Lower leg skin (tissue), 2 donors: ENCODE results near the gene ADRB2.

- PRO-cap = unidirectional peak, plus-strand start at chr5:145949218
- RAMPAGE, long total RNA, 2 experiments = no peak in any of the 2 experiments
These were observed 12.7 kb downstream of the SH3RF2 start for GRCh38 chr5:145949017-145949604.

- PRO-cap = no peak
- RAMPAGE, long total RNA, 2 experiments = start-site peak on the plus strand in 1 of 2 experiments, at chr5:145973896-145974149 at its widest, 16 reads per replicate
These were observed 37.6 kb downstream of the SH3RF2 start for GRCh38 chr5:145973658-145974610.

DNA sequence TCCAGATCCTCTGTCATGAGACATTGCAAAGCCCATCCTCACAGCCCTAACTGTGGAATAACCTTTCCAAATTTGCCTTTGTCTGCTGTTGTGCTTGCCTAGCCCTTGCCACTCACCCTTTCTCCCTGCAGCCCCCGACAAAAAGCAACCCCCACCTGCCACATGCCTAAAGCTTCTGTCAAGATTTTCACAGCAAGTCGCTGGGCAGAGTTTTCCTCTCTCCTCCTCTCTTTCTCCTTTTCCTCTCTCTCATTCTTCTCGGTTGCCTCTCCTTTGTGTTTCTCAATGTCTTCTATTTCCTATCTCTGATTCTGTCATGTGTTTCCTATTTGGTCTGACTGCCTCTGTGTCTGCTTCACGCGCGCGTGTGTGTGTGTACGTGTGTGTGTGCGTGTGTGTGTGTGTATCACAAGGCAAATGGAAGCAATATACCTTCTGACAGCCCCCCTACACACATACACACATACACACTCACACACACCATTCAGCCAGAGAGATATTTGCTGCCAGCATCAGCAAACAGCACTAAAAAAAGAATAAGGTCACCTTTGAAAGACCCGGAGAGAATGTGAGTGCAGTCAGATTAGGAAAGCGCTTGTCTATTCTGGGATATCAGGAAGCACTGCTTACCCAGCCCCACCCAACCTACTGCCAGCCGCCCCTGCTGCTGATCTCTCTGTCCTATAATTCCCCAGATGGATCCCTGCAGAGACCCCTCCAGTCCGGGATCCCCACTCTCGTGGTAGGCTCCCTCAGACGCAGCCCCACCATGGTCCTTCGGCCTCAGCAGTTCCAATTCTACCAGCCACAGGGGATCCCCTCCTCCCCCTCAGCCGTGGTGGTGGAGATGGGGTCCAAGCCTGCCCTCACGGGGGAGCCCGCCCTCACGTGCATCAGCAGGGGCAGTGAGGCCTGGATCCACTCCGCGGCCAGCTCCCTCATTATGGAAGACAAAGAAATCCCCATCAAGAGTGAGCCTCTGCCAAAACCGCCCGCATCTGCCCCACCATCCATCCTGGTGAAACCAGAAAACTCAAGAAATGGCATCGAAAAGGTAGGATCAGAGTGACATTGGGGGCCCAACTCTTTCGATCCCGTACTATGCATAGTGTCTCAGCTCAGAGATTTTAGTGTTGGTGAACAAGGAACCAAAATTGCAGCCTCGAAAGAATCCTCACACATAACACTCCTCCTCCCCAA is 45.8 kb downstream of the PLAC8L1 start:
- PRO-cap = no peak
- RAMPAGE, long total RNA, 2 experiments = no peak in any of the 2 experiments

- PRO-cap = no peak
- RAMPAGE, long total RNA, 2 experiments = no peak in any of the 2 experiments
These were observed 57.9 kb downstream of the DPYSL3 start for GRCh38 chr5:147451899-147452512.

- PRO-cap = bidirectional peak, plus-strand start at chr5:147554751, minus-strand start at chr5:147554663
- RAMPAGE, long total RNA, 2 experiments = no peak in any of the 2 experiments
These were observed 44.5 kb upstream of the DPYSL3 start for GRCh38 chr5:147554089-147555048.

GRCh38 chr5:147721640-147722041 is 60.9 kb downstream of the JAKMIP2 start:
- PRO-cap = no peak
- RAMPAGE, long total RNA, 2 experiments = no peak in any of the 2 experiments

DNA sequence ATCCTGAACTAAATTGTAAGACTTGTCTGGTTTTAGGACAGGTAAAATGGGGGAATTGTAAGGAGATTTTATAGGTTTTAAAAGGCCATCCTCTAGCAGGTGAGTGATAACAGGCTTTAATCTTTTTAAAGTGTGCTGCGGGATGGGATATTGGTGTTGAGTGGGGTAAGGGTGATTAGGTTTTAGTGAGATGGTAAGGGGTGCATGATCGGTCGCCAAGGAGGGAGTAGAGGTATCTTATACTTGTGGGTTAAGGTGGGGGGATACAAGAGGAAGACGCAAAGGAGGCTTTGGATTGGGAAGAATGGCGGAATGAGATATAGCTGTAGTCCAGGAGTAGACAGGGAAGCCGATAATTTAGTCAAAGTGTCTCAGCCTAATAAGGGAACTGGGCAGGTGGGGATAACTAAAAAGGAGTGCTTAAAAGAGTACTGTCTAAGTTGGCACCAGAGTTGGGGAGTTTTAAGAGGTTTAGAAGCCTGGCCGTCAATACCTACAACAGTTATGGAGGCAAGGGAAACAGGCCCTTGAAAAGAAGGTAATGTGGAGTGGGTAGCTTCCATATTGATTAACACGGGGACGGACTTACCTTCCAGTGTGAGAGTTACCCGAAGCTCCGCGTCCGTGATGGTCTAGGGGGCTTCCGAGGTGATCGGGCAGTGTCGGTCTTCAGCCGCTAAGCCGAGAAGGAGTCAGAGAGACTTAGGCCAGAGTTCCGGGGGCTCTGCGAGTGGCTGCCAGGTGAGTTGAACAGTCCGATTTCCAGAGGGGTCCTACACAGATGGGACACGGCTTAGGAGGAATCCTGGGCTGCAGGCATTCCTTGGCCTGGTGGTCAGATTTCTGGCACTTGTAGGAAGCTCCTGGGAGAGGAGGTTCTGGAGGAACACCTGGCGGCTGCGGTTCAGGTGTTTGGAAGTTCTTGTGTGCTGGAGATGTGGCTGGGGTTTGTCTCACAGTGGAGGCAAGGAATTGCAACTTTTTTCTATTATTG is 6.6 kb upstream of the SCGB3A2 start:
- PRO-cap = no peak
- RAMPAGE, long total RNA, 2 experiments = no peak in any of the 2 experiments

- PRO-cap = no peak
- RAMPAGE, long total RNA, 2 experiments = no peak in any of the 2 experiments
These were observed 7.4 kb downstream of the C5orf46 start for GRCh38 chr5:147898854-147899495.

- PRO-cap = no peak
- RAMPAGE, long total RNA, 2 experiments = no peak in any of the 2 experiments
These were observed 5.1 kb upstream of the C5orf46 start for GRCh38 chr5:147911437-147911796.

DNA sequence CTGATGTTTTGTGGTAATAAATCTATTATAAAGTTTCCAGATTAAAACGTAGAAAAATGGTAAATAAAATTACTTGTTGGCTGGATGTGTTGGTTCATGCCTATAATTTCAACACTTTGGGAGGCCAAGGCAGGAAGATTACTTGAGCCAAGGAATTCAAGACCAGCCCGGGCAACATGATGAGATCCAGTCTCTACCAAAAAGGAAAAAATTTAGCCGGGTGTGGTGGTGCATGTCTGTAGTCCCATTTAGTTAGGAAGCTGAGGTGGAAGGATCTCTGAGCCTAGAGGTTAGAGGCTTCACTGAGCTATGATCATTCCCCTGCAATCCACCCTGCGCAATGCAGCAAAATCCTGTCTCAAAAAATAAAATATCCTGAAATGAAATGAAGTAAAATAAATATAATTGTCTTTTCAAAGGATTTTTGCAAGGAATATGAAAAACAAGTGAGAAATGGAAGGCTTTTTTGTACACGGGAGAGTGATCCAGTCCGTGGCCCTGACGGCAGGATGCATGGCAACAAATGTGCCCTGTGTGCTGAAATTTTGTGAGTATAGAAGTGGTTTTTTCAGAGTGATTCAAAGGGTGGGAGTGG is 30.3 kb downstream of the SPINK5 start:
- PRO-cap = no peak
- RAMPAGE, long total RNA, 2 experiments = no peak in any of the 2 experiments

DNA sequence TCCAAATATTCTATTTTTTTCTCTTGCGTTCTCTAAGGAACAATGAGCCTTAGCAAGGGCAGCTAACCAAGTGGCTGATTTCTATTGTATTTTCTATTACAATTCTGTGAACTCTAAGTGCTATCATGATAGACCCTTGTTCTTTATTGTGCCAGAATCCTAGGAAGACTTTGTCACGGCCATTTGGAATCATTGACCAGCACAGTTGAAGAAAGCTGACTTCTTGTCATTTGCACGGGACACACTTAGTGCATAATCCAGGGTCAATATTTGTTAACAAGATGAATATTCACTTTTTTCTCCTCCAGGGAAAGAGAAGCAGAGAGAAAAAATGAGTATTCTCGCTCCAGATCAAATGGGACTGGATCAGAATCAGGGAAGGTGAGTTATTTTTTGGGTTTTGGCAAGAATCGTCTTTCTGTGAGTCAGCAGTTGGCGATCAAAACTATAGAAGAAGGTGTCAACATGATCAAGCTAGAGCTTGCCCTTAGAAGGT is 49.6 kb upstream of the SPINK14 start:
- PRO-cap = no peak
- RAMPAGE, long total RNA, 2 experiments = start-site peak on the plus strand in 2 of 2 experiments, centred at positions 342 to 354 of the sequence, 398 to 595 reads per replicate

DNA sequence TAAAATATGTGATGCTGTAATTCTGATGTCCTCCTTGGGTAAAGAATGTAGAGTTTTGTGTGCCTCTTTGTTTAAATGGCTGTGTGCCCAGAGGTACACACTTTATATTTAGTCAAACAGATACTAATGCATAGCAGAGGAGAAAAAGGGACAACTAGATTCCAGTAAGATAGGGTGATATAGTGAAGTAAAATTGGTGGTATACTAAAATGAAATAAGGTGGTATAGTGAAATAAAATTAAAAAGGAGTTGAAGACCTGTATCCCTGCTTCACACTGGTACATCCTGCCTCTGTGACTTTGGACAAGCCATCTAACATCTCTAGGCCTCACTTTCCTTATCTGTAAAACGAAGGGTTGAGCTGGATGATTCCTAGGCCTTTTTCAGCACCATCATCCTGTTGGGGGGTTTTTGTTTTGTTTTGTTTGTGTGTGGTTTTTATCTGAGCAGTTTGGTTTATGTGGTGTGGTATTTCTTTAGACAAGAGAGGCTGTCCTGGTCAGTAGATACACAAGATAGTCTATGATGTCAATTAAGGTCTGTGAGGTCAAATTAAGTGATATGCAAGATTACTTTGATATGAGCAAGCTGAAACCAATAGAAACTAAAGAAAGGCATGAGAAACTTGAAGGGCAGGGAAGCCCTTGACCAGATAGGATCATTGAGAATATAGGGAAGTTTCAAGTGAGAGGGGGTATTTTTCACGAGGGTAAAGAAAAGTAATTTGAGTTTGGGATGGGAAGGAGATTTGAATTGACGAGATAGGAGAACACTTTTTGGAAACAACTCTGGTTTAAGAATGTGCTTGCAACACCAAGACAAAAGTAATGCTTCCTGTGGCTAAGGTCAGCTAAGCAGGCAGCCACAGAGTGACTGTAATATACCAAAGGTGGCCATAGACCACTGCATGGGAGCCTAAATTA is 1.7 kb downstream of the FBXO38 start:
- PRO-cap = no peak
- RAMPAGE, long total RNA, 2 experiments = no peak in any of the 2 experiments

- PRO-cap = no peak
- RAMPAGE, long total RNA, 2 experiments = no peak in any of the 2 experiments
These were observed 33.1 kb downstream of the FBXO38 start for GRCh38 chr5:148416805-148417384.

DNA sequence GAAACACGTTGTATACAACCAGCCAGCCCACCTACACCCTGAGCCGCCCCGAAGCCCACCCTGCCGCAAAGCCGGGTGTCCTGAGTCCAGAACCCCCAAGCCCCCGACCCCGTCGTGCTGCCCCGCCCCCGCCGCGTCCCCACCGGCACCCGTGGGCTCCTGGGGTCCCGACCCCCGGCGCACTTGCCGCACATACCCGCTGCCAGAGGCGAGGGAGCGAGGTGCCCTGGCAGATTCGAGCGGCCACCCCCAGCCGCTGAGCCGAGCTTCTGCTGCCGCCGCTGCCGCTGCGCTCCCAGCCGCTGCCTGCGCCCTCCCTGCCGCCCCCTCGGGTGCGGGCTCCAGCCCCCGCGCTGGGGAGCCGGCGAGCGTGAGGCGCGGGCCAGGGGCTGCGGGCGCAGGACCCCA is 457 bp downstream of the HTR4 start:
- PRO-cap = no peak
- RAMPAGE, long total RNA, 2 experiments = no peak in any of the 2 experiments

GRCh38 chr5:148685567-148685843 is 31.2 kb upstream of the HTR4 start:
- PRO-cap = no peak
- RAMPAGE, long total RNA, 2 experiments = no peak in any of the 2 experiments

DNA sequence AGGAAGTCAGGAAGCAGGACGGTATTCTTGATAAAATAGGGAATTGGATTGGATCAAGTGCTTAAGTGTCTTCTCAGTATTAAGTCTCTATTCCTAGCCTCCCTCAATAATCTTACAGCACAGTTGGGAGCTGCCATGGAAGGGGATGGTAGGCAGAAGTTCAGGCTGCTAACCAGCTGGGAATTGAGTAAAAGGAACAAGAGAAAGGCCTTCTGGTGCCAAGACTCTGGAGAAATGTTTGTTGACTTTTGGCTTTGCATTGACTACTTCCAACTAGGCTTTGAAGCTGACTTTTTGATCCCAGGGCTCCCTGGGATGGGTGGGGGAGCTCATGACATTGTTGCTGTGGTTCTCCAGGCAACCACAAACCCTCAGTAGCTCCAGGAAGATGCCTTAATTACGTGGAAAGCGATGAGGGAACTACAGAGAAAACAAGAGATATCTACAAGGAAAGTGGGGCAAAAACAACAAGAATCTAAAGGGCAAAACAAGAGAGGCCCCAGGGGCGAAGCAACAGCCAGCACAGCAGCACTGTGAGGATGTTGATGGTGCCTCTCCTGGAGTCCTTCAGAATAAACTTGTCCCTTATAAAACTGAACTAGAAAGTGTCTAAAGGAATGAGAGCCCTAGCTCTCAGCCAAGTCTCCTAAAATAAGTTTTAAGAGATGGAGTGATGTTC is 85.3 kb upstream of the HTR4 start:
- PRO-cap = no peak
- RAMPAGE, long total RNA, 2 experiments = no peak in any of the 2 experiments

DNA sequence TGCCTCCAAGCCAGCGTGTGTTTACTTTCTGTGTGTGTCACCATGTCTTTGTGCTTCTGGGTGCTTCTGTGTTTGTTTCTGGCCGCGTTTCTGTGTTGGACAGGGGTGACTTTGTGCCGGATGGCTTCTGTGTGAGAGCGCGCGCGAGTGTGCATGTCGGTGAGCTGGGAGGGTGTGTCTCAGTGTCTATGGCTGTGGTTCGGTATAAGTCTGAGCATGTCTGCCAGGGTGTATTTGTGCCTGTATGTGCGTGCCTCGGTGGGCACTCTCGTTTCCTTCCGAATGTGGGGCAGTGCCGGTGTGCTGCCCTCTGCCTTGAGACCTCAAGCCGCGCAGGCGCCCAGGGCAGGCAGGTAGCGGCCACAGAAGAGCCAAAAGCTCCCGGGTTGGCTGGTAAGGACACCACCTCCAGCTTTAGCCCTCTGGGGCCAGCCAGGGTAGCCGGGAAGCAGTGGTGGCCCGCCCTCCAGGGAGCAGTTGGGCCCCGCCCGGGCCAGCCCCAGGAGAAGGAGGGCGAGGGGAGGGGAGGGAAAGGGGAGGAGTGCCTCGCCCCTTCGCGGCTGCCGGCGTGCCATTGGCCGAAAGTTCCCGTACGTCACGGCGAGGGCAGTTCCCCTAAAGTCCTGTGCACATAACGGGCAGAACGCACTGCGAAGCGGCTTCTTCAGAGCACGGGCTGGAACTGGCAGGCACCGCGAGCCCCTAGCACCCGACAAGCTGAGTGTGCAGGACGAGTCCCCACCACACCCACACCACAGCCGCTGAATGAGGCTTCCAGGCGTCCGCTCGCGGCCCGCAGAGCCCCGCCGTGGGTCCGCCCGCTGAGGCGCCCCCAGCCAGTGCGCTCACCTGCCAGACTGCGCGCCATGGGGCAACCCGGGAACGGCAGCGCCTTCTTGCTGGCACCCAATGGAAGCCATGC is at the start of gene ADRB2:
TSS of gene ADRB2 (plus strand) at position 646 of the 922 bp plus-strand sequence.
- PRO-cap = bidirectional peak, plus-strand start at position 102 of the sequence, minus-strand start at position 92 of the sequence; unidirectional peak, minus-strand start at position 176 of the sequence; unidirectional peak, minus-strand start at position 284 of the sequence; bidirectional peak, plus-strand start at position 667 of the sequence, minus-strand start at position 479 of the sequence
- RAMPAGE, long total RNA, 2 experiments = start-site peak on the plus strand in 2 of 2 experiments, centred at positions 652 to 656 of the sequence, 507 to 741 reads per replicate

- PRO-cap = no peak
- RAMPAGE, long total RNA, 2 experiments = no peak in any of the 2 experiments
These were observed 455 bp downstream of the ADRB2 start for GRCh38 chr5:148826888-148827244.

- PRO-cap = no peak
- RAMPAGE, long total RNA, 2 experiments = no peak in any of the 2 experiments
These were observed 5.1 kb downstream of the ADRB2 start for GRCh38 chr5:148831316-148832165.

- PRO-cap = bidirectional peak, plus-strand start at chr5:149142166, minus-strand start at chr5:149142104
- RAMPAGE, long total RNA, 2 experiments = no peak in any of the 2 experiments
These were observed 860 bp downstream of the ABLIM3 start for GRCh38 chr5:149141998-149142707.